Thyroid gland (tissue), 7 donors: ENCODE measurements around the gene RBP4.

DNA sequence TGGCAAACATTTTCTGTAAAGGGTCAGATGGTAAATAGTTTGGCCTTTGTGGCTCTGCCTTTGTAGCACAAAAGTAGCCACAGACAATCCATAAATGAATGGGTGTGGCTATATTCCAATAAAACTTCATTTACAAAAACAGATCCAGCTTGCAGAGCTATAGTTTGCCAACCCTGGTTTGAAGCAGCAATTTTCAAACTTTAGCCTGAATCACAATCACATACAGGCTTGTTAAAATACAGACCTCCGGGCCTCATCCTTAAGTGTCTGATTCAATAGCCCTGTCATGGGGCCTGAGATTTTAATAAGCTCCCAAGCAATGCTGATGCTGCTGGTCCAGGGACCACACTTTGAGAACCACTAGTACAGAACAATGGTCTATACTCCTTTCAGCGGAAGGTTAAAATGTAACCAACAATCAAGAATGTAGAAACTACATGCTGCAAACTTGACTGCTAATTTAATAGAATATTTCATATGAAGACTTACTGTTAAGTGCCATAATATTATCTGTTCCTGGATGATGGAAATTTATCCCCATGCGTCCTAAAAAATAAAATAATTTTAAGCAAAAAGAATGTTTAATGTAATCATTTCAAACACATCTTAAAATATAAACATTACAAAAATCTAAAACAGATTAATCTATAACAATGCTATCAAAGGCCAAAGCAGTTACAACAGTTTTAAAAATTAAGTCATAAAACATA lies 110.2 kb downstream of the CPEB3 start:
- PRO-cap, 2 experiments = no peak in any of the 2 experiments
- RAMPAGE, long total RNA, 5 experiments = no peak in any of the 5 experiments

DNA sequence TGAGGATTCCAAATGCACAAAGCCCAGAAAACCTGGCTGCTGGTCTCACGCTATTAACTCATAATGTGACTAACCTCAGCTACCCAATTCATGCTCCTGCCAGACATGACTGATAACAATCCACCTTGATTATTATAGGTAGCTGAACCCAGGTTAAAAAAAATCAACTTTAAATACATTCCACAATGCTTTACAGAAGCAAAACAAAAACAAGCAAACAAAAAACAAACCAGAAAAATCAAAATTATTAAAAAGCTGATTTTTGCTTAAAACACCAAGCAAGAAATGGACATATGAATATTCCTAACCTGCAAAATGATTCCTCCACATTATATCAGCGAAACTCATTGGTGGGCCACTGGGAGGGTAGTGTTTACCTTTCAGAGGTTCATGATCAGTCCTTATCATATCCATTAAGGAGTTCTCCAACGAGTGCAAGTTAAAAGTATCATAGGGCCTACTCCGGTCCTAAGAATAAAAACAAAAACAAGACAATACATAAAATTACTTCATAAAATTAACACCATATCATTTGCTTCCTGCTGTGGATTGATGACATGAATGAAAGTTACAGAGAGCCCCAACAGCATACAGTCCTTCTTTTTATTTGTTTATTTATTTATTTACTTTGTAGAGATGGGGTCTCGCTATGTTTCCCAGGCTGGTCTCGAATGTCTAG lies 98.6 kb downstream of the CPEB3 start:
- PRO-cap, 2 experiments = no peak in any of the 2 experiments
- RAMPAGE, long total RNA, 5 experiments = no peak in any of the 5 experiments

DNA sequence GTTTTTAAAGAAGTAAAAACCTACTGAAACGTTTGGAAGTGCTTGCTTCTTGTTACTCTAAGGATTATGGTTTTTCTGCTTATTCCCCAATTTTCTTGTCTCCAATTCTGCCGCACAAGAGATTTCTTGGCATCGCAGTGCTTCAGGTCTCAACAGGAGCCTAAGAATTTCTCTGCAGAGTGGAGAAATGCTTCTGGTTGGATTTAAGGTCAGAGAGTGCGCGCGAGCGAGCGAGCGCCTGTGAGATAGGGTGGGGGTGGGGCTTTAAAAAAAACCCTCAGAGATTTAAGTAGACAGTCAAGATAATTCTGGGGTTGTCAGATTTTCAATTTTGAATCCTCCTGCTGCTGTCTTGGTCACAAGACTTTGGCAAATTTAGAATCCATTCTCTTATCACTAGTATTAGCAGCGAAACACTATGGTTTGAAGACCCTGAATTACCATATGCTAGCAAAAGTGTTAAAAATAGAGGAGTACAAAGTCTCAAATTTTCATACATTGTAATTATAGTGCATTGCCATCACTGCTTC lies 49.7 kb downstream of the CPEB3 start:
- PRO-cap, 2 experiments = peak in 1 of 2 experiments; most common minus-strand start position 218 of the sequence (in 1)
- RAMPAGE, long total RNA, 5 experiments = no peak in any of the 5 experiments

DNA sequence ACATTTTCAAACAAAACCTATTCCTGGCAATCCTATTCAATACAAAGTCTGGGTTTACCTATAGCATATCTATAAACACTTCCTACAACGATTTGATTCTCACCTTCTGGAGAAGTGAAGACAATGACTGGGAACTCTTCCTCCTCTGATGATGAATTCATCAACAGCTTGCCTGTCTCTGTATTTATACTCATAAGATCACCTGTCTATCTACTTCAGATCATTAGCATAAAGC lies 32.8 kb downstream of the IDE start:
- PRO-cap, 2 experiments = no peak in any of the 2 experiments
- RAMPAGE, long total RNA, 5 experiments = no peak in any of the 5 experiments

- PRO-cap, 2 experiments = no peak in any of the 2 experiments
- RAMPAGE, long total RNA, 5 experiments = no peak in any of the 5 experiments
These were observed 38.5 kb upstream of the EXOC6 start for GRCh38 chr10:92809835-92810126.

GRCh38 chr10:92828896-92829760 lies 19.2 kb upstream of the EXOC6 start:
- PRO-cap, 2 experiments = no peak in any of the 2 experiments
- RAMPAGE, long total RNA, 5 experiments = no peak in any of the 5 experiments

DNA sequence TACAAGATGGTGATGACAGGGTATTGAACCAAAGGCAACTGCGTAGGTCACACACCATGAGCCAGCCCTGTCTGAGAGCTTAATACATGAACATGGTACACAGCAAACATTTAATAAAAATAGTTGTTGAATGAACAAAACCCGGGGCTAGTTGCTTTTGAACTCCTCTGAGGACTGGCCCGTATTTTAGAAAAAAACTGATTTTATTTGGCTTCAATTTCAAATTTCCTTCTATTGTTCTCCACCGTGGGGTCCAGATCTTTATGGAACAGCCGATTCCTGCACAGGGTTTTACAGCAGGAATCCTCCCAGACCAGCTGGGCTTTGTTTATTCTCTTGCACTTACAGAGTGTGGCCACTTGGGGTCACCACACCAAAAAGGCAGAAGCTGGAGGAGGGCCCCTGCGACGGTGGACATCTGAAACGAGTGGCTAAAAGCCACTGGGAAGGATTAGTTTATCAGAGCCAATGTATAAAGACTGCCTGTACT lies 5.4 kb upstream of the EXOC6 start:
- PRO-cap, 2 experiments = peak in 1 of 2 experiments; most common plus-strand start position 384 of the sequence (in 1); most common minus-strand start position 176 of the sequence (in 1)
- RAMPAGE, long total RNA, 5 experiments = no peak in any of the 5 experiments

- PRO-cap, 2 experiments = peak in 2 of 2 experiments; most common plus-strand start chr10:93377136 (in 1); most common minus-strand start chr10:93377062 (in 2)
- RAMPAGE, long total RNA, 5 experiments = no peak in any of the 5 experiments
These were observed 105.2 kb downstream of the MYOF start for GRCh38 chr10:93376637-93377531.

- PRO-cap, 2 experiments = no peak in any of the 2 experiments
- RAMPAGE, long total RNA, 5 experiments = no peak in any of the 5 experiments
These were observed 47.2 kb downstream of the MYOF start for GRCh38 chr10:93434868-93435401.

DNA sequence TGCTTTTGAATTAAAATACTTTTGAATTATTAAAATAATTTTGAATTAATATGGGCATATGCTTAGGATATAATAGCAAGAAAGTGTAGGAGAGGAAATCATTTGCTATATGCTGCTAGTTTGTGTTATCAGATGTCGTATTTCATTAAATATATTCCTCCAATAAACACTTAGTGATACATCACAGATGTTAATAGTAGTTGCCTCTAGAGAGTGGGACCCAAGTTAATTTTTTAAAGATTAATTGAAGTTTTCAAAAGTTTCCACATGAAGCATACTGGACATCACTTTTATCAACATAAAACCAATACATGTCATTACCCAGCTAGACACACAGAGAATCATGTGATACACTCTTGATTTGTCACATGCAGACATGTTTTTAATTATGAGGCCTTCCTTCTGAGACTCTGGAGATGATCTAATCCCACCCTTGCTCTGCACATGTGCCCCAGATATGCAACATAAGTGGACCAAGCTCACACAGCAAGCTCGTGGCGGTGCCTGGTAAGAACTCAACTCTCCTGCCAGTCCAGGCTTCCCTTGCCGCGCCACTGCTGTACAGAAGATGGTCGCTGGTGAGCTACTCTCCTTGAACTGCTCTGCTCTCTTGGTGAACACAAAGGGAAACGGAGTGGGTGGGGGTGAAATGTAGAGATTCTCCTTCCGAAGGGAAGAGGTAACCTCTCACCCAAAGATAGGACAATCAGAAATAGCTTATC lies 25.8 kb downstream of the MYOF start:
- PRO-cap, 2 experiments = no peak in any of the 2 experiments
- RAMPAGE, long total RNA, 5 experiments = no peak in any of the 5 experiments

GRCh38 chr10:93573103-93573392 lies 6.6 kb downstream of the FFAR4 start:
- PRO-cap, 2 experiments = no peak in any of the 2 experiments
- RAMPAGE, long total RNA, 5 experiments = no peak in any of the 5 experiments

DNA sequence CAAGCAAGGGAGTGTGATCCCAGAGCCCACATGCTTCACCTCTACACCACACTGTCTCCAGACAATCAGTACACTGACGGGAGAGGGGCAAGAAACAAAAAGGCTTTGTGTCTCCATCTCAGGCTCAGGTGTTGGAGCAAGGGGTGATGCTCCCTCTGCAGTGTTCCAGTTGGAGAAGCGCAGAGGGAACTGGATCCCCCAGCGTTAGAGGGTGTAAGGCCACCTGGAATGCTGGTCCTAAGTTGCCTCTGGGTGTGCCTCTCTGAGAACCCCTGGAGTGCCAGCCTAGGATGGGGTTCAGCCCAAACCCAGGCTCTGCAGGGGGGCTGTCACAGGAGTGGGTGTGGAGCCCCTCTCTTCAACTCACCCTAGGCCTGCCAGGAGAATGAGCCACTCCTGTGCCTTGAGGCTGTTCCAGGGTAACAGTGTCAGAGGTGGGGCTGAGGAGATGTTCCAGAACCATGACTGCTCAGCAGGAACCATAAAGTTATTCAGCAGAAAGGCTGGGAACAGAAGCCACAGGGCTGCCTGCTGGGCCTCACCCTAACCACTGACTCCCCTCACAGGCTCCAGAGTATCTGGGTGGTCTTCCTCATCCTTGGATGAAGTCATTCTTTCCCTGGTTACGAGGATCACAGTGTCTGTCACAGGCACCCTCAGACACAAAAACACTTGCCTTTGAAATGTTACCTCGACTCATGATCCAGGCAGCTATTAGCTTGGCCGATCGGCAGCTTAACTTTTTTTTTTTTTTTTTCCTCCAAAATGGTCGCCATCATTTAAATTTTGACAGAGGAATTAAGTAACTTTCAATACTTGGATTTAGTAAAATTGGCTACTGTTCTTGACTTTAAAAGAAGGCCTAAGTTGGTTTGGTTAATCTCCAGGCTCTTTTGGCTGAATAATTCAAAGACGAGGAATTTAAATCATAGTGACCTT lies 5.3 kb downstream of the RBP4 start:
- PRO-cap, 2 experiments = no peak in any of the 2 experiments
- RAMPAGE, long total RNA, 5 experiments = no peak in any of the 5 experiments

- PRO-cap, 2 experiments = no peak in any of the 2 experiments
- RAMPAGE, long total RNA, 5 experiments = start-site peak on the minus strand in 3 of 5 experiments, at chr10:93601226-93601239 at its widest, 87 to 3,987 reads per replicate
These were observed at the start of gene RBP4 for GRCh38 chr10:93600842-93601662. TSS of gene RBP4 (minus strand) at chr10:93601235.

DNA sequence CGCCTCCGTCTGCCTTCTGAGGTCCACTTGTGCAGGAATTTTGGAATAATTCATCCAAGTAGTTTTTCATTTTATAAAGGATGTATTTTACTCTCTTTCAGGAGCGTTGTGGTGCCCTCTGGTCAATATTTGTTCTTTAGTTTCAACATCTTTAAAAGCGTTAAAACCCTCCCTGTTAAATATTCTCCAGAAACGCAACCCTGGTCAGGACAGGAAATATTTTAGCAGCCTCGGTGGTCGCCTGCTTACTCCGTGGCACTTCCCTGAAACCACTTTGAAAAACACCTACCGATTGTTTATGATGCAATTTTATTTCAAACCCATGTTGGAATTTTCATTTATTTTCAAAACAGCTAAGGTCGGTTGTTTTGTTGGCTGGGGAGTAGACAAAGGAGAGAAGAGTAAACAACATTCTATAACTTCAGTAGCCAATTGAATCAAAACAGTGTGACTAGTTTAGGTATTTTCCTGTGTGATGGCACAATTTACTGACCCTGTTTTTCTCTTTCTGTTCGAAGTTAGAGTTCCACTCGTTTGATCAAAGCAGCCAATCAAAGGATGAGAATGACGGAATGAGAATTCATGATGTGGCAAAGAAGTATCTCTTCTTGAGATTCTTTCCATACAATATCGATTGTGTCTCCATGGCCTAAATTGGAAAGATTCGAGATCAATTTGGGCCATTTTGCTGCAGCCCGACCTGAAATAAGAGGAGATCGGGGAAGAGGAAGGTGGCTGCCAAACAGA lies 801 bp upstream of the RBP4 start:
- PRO-cap, 2 experiments = no peak in any of the 2 experiments
- RAMPAGE, long total RNA, 5 experiments = no peak in any of the 5 experiments

DNA sequence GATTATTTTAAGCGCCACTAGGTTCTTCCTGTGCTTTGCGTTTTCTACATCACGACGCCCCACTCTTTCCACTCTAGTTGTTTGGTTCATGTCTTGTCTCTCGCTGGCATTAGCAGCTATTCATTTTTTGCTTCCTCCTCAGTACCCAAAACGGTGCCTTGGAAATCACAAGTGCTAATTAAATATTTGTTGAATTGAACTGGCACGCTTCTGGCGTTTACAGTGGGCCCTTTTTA lies 742 bp upstream of the FRA10AC1 start:
- PRO-cap, 2 experiments = no peak in any of the 2 experiments
- RAMPAGE, long total RNA, 5 experiments = no peak in any of the 5 experiments

GRCh38 chr10:93991698-93992336 lies 1.9 kb upstream of the PLCE1 start:
- PRO-cap, 2 experiments = peak in 2 of 2 experiments; most common plus-strand start chr10:93992066 (in 2); most common minus-strand start chr10:93991870 (in 1)
- RAMPAGE, long total RNA, 5 experiments = no peak in any of the 5 experiments

GRCh38 chr10:94006575-94007635 lies 13.2 kb downstream of the PLCE1 start:
- PRO-cap, 2 experiments = no peak in any of the 2 experiments
- RAMPAGE, long total RNA, 5 experiments = no peak in any of the 5 experiments

DNA sequence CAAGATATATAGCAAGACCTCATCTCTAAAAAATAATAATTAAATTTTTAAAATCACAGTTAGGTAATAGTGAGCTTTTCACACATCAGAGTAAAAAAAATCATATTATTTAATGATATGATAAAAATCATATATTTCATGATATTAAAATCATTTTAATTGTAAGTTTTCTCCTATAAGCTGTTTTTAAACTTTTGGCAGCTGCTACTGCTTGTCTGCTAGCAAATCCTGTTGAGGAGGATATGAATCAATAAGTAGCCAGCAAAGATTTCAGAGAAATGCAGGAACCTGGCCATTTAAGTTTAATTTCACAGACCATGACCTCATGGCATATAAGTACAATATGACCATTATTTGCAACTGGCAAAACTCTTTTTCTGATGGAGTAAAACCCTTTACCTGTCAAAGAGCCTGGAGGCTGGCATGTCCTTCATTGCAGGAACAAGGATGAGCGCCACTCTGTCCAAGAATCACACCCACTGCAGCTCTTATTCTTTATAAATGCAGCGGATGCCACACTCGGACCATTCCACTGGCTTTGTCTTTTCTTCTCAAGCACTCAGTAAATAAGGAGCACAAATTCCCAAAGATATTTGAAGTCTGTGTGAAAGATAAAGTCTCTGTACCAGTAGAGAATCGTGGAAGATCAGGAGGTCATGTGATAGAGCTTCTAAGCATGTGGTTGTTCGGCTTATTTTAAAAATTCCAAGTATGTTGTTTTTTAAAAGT lies 76.1 kb downstream of the NOC3L start:
- PRO-cap, 2 experiments = no peak in any of the 2 experiments
- RAMPAGE, long total RNA, 5 experiments = no peak in any of the 5 experiments

GRCh38 chr10:94678548-94679136 lies 4.9 kb upstream of the CYP2C18 start:
- PRO-cap, 2 experiments = no peak in any of the 2 experiments
- RAMPAGE, long total RNA, 5 experiments = no peak in any of the 5 experiments

- PRO-cap, 2 experiments = peak in 2 of 2 experiments; most common minus-strand start chr10:95050457 (in 1)
- RAMPAGE, long total RNA, 5 experiments = no peak in any of the 5 experiments
These were observed 19.0 kb downstream of the CYP2C8 start for GRCh38 chr10:95050164-95050746.